Foreskin fibroblast (primary cell): ENCODE results near the gene ACVR1.

GRCh38 chr2:157875576-157876498 is at the start of gene ACVR1:
TSS of gene ACVR1 (minus strand) at chr2:157876330.
- RRBS: 2% methylated on average over 40 of the region's 99 CpGs

- RRBS: no CpG with 5 or more reads among the region's 10 CpGs
These were observed 163.5 kb upstream of the DAPL1 start for GRCh38 chr2:158631512-158632149.

- RRBS: no CpG with 5 or more reads among the region's 4 CpGs
These were observed 14.0 kb upstream of the TANC1 start for GRCh38 chr2:158954359-158954858.

- RRBS: no CpG with 5 or more reads among the region's 11 CpGs
These were observed 125.9 kb downstream of the TANC1 start for GRCh38 chr2:159094070-159094941.

GRCh38 chr2:159202535-159203143 is 83.9 kb downstream of the WDSUB1 start:
- RRBS: no CpG with 5 or more reads among the region's 5 CpGs

DNA sequence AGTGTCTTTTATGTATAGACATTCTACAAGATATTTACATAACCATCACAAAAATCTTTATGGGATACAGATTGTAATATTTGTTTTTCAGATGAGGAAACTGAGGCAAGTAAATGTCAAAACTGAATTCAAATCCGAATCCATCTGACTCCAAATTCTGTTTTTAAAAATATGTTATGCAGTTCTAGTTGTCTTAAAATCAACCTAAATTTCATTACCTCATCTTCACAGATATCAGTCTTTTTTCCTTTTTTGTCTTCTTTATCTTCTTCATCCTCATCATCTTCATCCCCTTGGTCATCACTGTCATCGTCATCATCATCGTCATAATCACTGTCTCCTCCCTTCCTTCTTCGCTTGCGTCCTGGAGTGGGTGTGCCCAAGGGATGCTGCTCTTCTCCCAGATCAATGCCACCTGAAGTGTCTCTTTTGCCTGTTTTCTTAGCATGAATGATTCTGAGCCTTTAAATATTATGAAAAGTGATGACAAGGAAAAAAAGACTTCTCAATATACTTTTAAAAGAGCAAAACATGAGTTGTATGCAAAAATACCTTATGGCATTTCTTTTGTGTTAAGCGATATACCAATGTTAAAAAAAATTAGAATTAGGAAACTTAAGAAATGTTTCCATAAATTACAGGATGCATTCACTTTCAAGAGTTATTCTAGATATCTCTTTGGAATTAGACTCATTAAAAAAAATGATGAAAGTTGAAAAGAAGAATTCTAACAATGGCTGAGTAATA is 96.0 kb upstream of the WDSUB1 start:
- RRBS: no CpG with 5 or more reads among the region's 6 CpGs

DNA sequence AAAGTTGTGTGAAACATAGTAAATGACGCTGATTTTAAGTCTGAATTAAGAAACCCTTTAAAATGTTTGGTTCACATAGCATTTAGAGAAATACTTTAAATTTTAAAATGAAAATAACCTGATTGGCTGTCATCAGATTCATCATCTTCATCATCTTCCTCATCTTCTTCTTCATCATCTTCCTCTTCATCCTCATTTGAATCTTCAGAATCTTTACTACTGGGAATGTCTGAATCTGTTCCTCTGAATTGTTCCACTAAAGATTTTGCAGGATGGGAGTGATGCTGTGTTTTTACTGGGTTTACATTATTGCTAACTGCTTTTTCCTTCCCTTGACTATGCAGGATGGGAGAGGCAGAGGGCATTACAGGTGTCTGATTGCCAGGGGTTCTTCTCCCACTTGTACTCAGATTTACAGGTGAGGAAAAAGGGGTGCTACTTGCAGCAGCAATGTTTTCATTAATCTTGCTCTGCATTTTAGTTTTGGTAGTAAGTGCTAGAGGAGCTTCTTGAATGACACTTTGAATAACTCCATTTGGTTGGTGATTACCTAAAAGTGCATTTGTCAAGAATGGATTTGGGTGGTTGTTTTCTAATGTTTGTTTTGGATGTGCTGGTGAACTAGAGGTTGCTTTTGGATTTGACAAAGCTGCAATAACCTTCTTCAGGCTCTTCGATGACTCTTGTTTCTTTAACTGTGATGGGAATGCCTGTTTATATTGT is 146.3 kb upstream of the WDSUB1 start:
- RRBS: no CpG with 5 or more reads among the region's 2 CpGs

- RRBS: no CpG with 5 or more reads among the region's 3 CpGs
These were observed 42.8 kb downstream of the MARCHF7 start for GRCh38 chr2:159755058-159755633.

- RRBS: no CpG with 5 or more reads among the region's 1 CpG
These were observed 23.2 kb downstream of the CD302 start for GRCh38 chr2:159774560-159775380.

DNA sequence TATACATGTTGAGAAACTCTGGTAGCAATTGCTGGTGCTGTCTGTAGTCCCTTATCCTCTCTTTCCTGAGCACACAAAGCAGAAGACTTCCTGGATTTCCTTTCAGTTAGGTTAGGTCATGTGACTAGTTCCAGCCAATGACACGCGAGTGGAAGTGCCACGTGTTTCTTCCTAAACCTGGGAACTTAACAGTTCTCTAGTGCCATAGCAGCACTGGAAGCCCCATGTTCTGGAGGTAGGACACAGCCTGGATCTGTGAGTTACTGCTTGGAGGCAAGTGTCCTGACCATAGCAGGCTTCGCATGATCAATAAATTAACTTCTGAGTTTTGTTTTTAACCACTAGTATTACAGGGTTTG is 32.0 kb upstream of the LY75 start:
- RRBS: no CpG with 5 or more reads among the region's 4 CpGs

DNA sequence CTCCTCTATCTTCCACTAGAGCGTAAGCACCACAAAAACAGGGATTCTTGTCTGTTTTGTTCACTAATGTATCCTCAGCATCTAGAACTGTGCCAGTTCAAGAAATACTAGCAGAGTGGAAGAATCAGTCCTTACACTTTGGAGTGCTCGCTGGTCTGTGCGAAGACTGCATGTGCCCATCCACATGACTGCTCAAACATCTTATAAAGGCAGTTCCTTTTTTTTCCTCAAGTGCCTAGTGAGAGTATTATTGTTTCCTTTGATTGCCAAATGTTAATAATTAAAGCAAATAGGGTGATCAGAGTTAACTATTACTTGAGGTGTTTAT is 45.5 kb upstream of the ITGB6 start:
- RRBS: no CpG with 5 or more reads among the region's 3 CpGs

DNA sequence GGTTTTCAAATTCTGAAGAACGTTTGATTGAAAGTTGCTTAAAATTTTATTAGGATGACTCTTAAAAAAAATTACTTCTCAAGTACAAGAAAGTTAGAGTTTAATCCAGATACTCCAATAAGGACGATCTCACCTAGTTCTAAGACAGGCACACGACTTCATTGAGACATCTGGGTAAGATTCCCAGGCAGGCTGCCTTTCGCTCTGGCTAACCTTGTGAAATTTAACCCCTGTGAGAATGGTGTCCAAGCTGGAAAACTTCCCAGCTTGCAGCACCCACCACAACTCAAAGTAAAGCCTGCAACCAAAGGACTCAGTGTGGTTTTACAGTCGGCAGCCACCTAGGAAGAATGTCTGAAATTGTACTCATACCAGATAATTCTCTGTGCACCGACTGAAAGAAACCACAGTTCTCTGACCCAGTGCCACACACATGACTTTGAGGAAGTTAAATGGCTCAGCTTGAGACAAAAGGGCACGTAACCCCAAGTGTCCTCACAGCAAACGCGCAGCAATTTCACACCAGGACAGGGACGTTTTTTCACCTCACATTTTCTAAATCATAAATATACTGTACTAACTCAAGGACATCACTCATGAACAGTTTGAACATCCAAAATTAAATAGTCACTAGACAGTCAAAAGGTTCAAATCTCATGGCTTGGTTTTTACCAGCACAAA is 125.7 kb downstream of the RBMS1 start:
- RRBS: no CpG with 5 or more reads among the region's 10 CpGs

DNA sequence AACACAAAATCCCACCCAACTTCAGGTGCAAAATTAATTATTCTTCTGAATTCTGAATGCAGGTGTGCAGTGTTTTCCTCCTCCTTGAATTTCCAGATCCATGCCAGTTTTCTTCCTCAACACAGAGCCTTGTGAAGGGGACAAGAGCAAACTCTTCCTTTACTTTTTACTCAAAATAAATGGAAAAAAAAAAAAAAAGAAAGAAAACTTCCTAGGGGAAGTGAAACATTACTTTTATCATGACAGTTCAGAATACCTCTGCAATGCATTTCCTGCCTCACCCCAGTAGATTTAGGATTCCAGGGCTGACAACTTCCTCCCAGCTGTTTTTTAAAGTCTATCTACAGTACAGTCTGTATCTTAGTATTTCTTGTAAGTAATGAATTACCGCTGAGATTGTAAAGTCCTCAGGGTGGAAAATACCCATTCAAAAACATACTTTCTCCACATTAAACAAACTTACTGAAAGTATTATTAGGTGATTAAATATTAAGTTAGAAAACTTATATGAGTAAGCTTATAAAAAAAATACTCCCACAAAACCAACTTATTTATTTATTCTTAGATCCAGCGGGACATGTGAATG is 117.8 kb downstream of the RBMS1 start:
- RRBS: no CpG with 5 or more reads among the region's 2 CpGs

GRCh38 chr2:160379463-160379793 is 114.2 kb downstream of the RBMS1 start:
- RRBS: no CpG with 5 or more reads among the region's 3 CpGs

- RRBS: no CpG with 5 or more reads among the region's 4 CpGs
These were observed 2.6 kb downstream of the RBMS1 start for GRCh38 chr2:160491028-160491423.

- RRBS: no CpG with 5 or more reads among the region's 8 CpGs
These were observed 207.8 kb upstream of the TANK start for GRCh38 chr2:160952320-160952930.

DNA sequence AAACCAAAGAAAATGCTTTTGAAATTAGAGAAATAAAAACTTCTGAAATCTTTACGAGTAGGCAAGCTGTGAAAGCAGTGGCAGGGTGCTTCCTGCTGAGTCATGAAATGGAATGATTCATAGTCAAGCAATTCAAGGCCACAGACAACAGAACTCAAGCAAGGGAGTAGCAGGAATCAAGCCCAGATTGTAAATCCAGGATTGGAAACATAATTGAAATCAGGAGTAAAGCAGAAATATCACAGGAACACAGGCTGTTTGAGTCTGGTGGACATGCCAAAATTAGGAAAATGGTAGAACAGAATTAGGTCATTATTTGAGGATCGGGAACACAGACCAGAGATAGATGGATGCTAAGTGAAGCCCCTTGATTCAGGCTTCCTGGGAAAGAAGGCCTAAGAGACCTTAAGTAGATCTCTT is 36.9 kb upstream of the TANK start:
- RRBS: no CpG with 5 or more reads among the region's 2 CpGs

DNA sequence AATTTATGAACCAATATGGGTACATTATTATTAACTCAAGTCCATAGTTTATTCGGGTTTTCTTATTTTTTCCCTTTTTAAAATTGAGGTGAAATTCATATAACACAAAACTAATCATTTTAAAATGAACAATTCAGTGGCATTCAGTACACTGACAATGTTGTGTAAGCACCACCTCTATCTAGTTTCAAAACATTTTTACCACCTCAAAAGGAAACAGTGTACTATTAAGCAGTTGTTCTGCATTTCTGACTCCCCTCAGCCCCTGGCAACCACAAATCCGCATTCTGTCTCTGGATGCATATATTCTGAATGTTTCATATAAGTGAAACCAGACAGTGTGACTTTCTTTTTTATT is 19.3 kb upstream of the TANK start:
- RRBS: no CpG with 5 or more reads among the region's 2 CpGs

GRCh38 chr2:161175560-161175862 is 15.3 kb downstream of the TANK start:
- RRBS: no CpG with 5 or more reads among the region's 1 CpG

DNA sequence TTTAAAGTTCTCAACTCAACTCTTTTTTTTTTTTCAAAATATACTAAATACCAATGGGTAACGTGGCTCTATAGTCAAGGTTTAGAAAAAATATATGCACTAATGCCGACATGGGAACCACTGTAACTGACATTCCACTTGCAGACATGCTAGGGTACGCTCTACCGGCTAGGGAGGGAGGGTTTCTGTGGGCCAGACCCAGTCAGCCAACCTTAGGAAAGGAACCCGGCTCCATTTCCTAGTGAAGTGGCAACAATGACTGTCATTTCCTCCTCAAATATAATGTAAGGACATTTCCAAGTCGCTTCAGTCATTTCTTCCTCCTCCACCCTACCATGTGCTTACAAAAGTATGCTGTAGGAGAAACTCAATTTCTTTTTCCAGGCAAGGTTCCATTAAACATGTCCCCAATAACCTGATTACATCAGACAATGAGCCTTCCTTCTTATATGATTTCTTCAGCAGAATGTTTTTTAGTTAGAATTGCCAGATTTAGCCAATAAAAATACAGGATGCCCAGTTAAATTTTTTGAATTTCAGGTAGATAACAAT is 64.3 kb upstream of the PSMD14 start:
- RRBS: 92% methylated on average over 2 of the region's 6 CpGs